H4 (cell line): ENCODE results near the genes STX18 and EVC.

GRCh38 chr4:4143405-4143942, 83.3 kb downstream of the OTOP1 start:
- RAMPAGE, long total RNA: no peak

DNA sequence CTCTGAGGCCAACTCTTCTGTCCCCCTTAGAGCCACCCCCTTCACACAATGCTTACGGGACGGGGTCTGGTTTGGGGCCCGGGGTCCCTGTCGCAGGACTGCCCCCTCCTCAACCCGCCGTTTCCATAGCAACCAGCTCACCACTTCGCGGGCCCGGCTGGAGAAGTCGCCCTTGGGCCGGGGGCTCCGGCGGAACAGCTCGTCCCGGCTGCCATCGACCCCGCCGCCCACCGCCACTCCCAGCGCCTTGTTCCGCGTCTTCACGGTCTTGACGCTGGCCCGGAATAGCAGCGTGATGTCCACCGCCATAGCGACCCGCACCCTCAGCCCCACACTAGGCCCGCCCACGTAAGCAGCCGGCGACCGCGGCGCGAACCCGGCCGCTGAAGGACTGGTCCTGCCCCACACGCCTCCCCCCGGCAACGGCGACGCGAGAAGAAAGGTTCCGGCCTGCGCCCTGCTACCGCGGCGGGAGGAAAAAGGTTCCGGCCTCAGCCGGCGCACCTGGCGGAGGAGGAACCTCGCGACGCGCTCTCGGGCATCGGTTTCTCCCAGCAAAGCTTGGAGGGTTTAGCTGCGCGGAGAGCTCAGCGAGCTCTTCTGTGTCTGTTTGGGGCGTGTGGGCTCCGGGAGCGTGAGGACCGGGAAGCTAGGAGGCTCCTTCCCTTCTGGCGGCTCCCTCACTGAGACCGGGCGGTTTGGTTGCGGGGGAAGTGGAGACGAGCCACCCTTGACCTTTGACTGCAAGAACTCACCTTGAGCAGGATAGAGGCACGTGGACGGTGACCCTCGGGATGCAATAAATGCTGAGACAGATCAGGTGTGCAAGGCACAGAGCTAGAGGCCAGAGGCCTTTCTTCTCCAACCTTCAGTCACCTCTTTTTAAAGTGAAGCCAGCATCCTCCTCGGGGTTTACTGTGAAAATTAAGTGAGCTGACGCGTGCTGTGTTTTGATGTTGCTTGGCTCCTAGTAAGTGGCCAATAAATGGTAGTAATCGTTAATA, at the start of gene STX18:
Gene STX18 (minus strand): TSS at position 393 of the 1,004 bp plus-strand sequence.
- RAMPAGE, long total RNA: start-site peak on the minus strand centred at position 348 of the sequence, 50 bp wide, 295 reads

GRCh38 chr4:4574621-4575104, 32.8 kb upstream of the STX18 start:
- RAMPAGE, long total RNA: no peak

GRCh38 chr4:5709290-5709475, 824 bp upstream of the EVC2 start:
- RAMPAGE, long total RNA: no peak

- RAMPAGE, long total RNA: no peak
These were observed at the start of gene EVC for GRCh38 chr4:5710877-5711783. Gene EVC (plus strand): TSS chr4:5711201.

- RAMPAGE, long total RNA: no peak
These were observed 79.3 kb downstream of the CRMP1 start for GRCh38 chr4:5813413-5814123.

- RAMPAGE, long total RNA: no peak
These were observed 53.0 kb downstream of the CRMP1 start for GRCh38 chr4:5839753-5840360.

- RAMPAGE, long total RNA: no peak
These were observed 82.0 kb downstream of the PPP2R2C start for GRCh38 chr4:6390406-6390784.

GRCh38 chr4:6563446-6564289, 11.3 kb upstream of the MAN2B2 start:
- RAMPAGE, long total RNA: no peak

GRCh38 chr4:6674789-6675738, 1.2 kb downstream of the ENSG00000170846 start:
- RAMPAGE, long total RNA: no peak

- RAMPAGE, long total RNA: no peak
These were observed 2.1 kb downstream of the S100P start for GRCh38 chr4:6695659-6696261.

DNA sequence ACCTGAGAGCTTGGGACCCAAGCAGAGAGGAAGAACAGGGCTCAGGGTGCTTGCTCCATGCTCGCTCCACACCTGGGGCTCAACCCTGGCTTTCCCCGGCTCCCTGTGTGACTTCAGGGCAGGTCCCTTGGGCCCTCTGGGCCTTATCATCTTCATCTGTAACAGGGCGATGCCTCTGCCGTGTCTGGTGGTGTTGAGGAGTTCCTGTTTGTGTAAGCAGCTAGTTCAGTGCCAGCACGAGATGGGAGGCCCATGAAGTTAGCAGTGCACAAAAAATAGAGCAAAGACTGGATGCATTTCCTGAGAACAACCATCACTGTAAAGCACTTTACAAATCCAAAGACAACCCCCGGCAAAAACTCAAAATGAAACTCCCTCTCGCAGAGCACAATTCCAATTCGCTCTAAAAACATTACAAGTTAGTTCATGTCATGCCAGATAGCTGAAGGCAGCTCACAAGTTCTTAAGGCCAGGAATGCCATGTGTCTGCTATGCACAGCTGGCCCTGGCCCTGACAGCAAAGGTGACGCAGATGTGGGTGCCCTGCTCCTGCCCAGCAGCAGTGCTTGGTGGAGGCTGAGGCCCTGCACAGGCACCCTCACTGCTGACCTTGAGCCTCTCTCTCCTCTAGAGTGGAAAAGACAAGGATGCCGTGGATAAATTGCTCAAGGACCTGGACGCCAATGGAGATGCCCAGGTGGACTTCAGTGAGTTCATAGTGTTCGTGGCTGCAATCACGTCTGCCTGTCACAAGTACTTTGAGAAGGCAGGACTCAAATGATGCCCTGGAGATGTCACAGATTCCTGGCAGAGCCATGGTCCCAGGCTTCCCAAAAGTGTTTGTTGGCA, 2.8 kb downstream of the S100P start:
- RAMPAGE, long total RNA: no peak

DNA sequence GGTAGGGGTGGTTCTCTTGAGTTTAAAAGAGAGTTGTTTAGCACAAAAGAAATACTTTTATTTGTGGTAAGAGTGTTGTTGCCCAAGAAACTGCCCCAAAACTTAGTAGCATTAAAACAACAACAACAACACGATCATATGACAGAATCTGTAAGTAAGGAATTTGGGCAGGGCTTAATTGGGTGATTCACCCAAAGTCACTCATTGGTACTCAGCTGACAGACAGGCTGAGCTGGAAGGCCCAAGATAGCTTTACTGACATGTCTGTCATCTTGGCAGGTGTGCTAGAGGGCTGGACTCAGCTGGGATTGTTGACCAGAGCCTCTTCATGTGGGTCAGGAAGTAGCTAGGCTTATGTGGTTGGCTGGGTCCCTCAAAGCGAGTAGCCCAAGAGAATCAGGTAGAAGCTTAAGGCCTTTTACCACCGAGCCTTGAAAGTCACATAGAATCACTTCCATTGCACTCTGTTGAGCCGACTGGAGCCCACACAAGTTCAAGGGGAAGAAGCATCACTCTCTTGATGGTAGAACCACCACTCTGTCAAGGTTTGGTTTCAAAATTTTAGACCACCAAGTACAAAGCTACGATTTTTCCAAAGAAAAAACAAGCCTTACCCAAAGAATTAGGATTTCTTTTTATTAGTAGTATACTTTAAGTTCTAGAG, 52.4 kb downstream of the KIAA0232 start:
- RAMPAGE, long total RNA: no peak

DNA sequence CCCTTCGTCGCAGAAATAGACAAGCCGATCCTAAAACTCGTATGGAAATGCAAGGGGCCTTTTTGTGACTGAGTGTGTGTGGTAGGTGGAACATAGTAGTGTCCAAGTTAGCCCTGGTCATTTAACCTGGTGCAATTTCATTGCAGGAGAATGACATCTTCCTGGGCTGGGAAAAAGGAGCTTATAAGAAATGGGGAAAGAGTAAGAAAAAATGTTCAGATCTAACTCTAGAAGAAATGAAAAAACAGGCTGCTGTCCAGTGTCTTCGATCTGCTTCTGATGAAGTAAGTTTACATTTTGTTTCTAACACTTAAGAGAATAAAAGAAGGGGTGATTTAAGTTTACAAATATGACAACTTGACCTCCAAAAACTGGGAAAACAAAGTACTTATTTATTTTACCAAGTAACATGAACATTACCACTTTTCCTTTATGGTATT, 59.4 kb downstream of the KIAA0232 start:
- RAMPAGE, long total RNA: no peak

DNA sequence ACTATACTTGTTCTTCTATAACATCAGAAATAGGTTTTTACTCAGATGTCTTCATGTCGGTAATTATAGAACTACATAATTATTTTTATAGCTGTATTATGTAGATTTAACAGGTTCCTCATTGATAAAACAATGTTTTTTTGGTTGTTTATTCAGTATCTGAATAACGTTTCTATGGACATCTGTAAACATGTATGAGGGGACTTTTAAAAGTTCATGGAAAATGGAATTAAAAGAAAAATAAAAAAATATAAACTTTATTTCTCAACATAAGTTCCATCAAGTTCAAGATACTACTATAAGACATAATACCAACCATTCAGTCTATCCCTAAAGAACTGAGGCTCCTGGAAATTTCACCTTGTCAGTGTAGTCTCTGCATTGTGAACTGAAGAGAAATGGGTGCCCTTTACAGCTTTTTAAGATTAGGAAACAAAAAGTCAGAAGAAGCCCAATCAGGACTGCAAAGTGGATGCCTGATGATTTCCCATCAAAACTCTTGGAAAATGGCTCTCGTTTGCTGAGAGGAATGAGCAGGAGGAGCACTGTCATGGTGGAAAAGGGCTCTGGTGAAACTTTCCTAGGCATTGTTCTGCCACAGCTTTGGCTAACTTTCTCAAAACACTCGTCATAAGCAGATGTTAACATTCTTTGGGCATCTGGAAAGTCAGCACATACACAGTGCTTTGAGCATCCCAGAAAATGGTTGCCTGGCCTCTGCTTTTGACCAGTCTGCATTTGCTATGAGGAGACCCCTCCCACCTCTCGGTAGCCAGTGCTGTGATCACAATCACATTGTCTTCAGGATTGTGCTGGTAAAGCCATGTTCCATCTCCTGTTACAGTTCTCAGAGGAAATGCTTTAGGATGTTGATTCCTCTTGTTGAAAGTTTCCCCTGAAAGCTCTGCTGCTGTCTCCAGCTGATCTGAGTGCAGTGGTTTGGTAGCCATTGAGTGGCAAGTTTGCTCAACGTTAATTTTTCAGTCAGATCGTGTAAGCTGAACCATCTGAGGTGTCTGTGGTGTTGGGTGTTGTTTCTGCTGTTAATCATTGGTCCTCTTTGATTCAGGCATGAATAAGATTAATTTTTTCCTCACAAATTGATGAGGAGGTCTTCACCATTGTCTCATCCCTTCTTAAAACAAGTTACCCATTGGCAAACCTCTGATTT, 25.3 kb upstream of the TBC1D14 start:
- RAMPAGE, long total RNA: no peak

GRCh38 chr4:6969978-6970709, 60.5 kb downstream of the TBC1D14 start:
- RAMPAGE, long total RNA: no peak

DNA sequence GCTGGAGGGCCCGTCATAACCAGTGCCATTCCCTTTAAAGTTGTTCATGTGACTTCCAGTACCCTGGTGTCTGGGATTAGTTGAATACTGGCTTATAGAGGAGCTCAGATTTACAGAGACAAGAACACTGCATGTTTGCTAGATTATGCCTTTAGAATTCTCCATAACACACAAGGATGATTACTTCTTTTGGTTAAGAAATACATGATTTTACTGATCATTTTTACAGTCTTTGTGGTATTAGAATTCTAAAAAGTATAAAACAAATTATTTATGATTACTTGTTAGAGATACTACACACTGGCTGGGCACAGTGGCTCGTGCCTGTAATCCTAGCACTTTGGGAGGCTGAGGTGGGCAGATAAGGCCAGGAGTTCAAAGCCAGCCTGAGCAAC, 37.0 kb downstream of the CCDC96 start:
- RAMPAGE, long total RNA: no peak

- RAMPAGE, long total RNA: no peak
These were observed 729 bp downstream of the TADA2B start for GRCh38 chr4:7043887-7044314.

GRCh38 chr4:7101971-7102329, 34.1 kb upstream of the GRPEL1 start:
- RAMPAGE, long total RNA: no peak

DNA sequence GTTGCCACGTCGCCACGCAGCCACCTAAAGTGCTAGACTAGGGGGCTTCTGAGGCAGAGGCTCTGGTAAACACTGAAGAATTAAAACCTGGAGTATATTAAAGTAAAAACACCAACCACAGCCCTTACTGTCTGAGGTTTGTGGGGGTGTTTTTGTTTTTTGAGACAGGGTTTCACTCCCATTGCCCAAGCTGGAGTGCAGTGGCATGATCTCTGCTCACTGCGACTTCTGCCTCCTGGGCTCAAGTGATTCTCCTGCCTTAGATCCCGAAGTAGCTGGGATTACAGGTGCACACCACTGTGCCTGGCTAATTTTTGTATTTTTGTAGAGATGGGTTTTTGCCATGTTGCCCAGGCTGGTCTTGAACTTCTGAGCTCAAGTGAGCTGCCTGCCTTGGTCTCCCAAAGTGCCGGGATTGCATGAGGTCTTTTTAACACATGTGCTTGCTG, 59.9 kb upstream of the SORCS2 start:
- RAMPAGE, long total RNA: no peak